LHCN-M2 (cell line): ENCODE results near the gene RPS27L.

DNA sequence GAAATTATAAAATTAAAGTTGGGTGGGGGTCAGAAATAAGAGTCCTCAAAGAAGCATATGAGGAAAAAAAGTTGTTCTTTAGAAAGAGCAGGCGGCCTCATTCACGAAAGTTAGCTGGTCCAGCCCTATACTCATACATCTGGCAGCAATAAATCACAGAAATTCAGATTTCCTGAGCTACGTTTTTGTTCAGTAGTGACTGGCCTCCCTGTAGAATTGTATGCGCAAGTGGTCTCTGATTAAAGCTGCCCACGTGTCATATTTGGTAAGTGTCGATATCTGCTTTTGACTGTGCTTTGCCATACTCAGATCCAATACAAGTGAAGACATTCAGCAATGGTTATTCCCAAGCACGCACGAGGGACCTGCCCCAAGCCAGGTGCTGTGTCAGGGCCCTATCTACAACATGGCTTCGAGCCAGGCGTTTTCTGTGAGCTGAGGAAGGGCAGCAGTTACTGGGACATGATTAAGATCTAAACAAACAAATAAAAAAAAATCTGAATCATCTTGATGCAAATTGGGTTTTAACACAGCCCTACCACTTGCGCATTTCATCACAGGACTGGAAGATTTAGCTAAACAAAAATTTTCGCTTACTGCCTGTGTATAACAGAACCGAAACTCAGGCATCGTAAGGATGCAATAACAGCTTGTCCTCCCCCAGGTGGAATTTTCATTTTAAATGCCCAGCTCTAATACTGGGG is 47.2 kb upstream of the ICE2 start:
- RAMPAGE, long total RNA = no peak

DNA sequence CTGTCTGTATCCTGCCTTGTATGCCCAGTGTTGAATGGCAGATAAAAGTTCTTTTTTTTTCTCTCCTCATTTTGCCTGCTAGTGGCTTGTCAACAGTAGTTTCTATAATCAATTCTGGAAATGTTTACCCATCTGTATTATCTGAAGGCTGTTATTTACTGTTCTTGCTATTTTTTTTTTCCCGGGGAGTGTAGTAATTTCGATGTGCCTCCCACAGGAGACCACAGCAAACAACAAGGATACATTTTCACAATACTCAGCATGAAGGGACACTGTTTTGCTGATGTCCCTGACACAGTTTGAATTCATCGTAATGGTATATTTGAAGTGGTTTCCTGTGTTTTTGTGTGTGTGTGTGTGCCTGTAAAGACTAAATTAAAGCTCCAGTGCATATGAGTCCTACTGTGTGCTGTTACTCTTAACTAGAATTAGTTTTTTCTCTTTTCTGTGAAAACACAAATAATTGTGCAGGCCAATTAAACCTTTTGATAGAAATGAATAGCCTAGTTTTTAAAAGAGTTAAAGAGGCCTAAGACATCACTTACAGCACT is 92.1 kb upstream of the ICE2 start:
- RAMPAGE, long total RNA = no peak

GRCh38 chr15:61156136-61157161 is 72.7 kb downstream of the RORA start:
- RAMPAGE, long total RNA = no peak

DNA sequence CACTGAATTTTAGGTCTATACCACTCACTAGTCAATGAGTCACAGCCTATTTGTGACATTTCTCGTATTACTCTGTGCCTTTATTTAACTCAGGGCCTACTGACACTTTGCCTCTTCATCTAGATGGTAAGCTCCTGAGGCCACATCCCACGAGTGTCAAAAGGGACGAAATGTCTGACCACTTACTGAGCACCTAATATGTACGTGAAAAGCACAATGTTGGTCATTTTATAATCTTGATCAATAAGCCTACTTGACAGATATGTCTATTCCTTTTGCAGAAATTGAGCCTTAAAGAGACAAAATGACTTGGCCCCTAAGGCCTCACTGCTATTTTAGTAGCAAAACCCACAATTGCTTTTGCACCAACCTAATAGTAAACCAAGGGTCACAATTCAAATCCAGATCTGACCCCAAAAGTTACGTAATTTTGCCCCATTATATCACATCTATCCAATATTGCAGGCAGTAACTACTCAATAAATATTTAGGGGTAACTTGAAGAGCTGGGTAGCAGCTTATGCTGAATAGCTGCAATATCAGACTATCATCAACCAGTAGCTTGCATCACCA is 33.3 kb downstream of the RORA start:
- RAMPAGE, long total RNA = no peak

DNA sequence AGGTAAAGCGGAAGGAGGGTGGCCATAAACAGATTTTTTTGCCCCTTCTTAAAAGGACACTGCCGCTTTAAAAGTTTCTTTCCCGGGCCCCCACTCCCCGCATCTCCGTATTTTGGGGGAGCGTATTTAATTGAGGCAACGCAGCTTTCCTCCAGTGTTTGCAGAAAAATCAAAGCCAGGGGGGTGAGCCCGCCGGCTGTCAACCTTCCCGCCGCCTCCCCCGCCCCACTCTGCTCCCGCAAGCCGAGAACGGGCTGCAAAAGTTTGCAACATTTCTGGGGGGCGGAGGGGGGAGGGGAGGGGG is 539 bp downstream of the RORA start:
- RAMPAGE, long total RNA = no peak

- RAMPAGE, long total RNA = no peak
Measured at GRCh38 chr15:61519298-61519595, 290.1 kb upstream of the RORA start.

GRCh38 chr15:62558998-62559330 is 168.6 kb downstream of the TLN2 start:
- RAMPAGE, long total RNA = no peak

- RAMPAGE, long total RNA = no peak
Measured at GRCh38 chr15:62657553-62658081, 267.3 kb downstream of the TLN2 start.

GRCh38 chr15:63049669-63050505 is 7.3 kb downstream of the TPM1 start:
- RAMPAGE, long total RNA = no peak

- RAMPAGE, long total RNA = no peak
Measured at GRCh38 chr15:63051144-63051806, 8.7 kb downstream of the TPM1 start.

GRCh38 chr15:63062095-63062957 is 19.8 kb downstream of the TPM1 start:
- RAMPAGE, long total RNA = no peak

DNA sequence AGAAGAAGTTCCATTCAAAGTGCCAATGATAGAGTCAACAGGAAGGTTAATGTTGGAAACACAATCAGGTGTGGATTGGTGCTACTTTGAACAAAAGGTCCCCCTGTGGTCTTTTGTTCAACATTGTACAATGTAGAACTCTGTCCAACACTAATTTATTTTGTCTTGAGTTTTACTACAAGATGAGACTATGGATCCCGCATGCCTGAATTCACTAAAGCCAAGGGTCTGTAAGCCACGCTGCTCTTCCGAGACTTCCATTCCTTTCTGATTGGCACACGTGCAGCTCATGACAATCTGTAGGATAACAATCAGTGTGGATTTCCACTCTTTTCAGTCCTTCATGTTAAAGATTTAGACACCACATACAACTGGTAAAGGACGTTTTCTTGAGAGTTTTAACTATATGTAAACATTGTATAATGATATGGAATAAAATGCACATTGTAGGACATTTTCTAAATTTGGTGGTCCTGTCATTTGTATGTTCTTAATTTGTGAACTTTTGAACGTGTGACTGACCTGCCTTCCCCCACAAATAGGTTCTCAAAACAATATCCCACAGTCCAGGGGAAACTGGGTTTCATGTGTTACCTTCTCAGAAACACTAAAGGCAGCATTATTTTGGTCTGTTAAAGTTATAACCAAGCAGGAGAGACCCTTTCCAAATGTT is 29.0 kb downstream of the TPM1 start:
- RAMPAGE, long total RNA = no peak

GRCh38 chr15:63156728-63157627 is at the start of gene RPS27L:
RPS27L (minus strand) TSS chr15:63157477.
- RAMPAGE, long total RNA = start-site peak on the minus strand at chr15:63157443-63157499, 857 reads

DNA sequence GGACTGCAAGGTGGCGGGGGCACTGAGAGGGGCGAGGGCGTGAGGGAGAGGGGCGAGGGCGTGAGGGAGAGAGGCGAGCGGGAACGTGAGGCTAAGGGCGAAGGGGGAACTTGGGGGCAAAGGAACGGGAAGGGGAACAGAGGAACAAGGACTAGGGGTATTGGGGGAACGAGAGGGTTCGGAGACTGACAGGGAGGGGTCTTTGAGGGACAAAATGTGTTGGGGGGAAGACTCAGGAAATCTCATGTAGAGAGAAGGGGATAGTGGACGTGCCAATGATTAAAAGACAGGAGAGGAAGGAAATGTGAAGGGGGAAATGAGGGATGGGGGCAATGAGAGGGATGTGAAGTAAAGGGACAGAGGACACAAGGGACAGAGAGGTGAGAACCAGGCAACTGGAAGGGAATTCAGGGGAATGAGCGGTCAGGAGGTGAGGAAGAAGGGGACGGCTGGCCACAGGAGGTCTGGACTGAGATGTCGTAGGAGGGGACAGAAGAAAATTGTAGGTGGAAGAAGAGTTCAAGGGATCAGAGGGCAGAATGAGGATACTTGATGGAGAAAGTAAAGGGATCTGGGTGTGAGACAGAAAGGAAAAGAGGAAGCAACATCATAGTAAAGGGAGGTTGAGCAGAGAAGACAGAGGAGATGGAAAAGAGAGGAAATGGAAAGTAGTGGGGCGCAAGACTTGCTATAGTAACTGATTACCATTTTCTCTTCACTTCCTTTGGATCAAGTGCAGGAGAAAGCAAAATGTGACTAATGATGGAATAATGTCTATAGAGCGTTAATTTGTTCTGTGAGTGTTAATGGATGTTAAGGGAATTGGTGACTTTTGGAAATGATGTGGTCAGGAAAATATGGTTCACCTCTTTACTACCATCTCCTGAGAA is 695 bp downstream of the RAB8B start:
- RAMPAGE, long total RNA = no peak

DNA sequence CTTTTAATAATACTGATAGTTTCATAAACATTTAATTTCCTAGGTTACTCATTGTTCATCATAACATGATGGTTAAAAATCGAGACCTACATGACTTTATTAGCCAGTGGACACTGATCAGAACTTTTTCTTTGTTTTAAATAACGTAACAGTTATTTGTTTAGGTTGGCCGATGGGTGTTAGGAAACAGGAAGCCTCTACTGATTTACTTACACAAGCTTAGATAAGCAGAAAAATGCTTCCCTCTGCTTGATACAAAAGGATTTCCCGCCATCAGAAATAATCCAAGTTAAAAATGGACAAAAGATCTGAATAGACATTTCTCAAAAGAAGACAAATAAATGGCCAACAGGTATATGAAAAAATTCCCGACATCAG is 16.6 kb upstream of the APH1B start:
- RAMPAGE, long total RNA = no peak

DNA sequence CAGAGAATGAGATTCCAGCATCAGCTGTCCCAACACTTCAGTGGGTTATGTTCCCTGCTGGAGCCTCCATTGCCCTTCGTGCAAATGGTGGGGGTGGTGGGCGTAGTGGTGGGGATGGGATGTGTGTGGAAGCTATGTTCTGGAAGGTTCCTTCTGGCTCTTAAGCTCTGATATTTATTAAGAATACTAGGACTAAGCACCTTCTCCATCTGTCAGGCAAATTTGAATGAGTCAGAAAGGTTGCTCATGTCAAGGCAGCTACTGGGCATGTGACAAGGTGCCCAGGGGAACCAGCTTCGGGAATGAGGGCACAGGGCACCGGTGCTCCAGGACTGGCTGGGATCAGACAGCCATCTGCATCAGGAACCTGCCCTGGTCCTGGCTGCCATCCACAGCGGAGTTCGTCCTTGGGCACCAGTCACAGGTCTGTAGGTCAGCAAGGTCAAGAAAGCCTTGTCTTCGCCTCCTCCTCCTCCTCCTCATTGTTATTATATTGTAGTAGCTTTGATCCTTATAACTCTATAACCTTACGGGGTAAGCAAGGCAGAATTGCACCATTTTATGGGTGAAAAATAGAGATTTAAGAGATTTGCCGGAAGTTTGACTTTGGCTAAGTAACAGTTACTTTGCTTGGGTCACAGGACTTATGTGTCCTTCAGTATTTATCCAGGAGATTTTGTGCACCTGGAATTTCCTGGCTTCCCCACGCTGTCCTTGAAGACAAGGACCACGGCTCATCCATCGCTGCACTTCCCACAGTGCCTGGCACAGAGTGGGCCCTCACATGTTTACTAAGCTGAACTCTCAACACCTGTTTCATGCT is 32.4 kb downstream of the CA12 start:
- RAMPAGE, long total RNA = no peak

- RAMPAGE, long total RNA = no peak
Measured at GRCh38 chr15:63432972-63433228, 51.3 kb upstream of the CA12 start.

GRCh38 chr15:63460780-63461734 is 43.3 kb upstream of the USP3 start:
- RAMPAGE, long total RNA = no peak

DNA sequence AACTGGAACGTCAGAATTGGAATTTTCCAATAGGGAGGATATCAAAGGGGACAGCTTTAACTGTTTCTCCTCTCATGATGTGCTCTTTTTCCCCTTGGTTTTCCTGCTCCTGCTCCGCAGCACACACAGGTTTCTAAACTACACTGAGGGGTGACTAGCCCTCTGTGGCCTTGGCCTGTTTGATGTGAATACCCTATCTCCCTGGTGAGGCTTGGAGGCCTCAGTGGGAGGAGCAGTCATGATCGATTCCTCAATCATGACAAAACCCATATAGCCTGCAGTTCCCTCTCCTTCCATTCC is 24.0 kb upstream of the USP3 start:
- RAMPAGE, long total RNA = no peak

- RAMPAGE, long total RNA = no peak
Measured at GRCh38 chr15:63500203-63500663, 4.2 kb upstream of the USP3 start.